Heart right ventricle (tissue), 2 donors: ENCODE results near the gene ARFGAP3.

DNA sequence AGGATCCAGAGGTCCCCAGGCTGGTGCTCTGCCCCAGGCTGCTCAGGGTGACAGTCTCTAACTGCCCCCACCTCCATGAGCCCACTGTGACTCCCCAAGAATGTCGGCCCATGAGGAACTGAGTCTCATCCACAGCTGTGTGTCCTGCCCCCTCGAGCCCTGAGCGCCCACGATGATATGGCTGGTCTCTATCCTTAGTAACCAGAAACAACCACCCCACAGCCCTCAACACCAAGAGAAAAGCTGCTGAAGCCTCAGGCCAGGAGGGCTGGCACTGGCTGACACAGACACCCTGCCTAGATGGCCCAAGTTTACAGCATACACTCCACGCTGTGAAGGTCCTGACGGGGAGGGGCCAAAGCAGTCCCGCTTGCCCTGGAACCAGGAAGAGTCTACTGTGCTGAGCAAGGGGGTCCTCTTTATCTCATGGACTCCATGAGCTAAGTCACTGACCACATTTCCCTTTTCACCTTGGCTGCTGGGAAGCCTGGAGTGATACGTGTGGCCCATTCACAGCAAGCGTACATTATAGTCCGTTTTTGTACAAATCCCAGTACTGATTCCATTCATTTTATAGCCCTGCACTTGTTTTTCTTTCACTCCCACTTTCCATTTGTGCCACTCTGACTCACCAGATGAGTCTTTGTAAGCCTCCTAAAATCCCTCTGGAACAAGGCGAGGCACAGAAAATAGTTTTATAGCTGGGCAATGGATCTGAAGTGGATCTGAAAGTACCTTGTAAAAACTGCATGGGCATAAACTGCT is 5.9 kb upstream of the POLDIP3 start:
- PRO-cap, 2 experiments: no peak in any of the 2 experiments

DNA sequence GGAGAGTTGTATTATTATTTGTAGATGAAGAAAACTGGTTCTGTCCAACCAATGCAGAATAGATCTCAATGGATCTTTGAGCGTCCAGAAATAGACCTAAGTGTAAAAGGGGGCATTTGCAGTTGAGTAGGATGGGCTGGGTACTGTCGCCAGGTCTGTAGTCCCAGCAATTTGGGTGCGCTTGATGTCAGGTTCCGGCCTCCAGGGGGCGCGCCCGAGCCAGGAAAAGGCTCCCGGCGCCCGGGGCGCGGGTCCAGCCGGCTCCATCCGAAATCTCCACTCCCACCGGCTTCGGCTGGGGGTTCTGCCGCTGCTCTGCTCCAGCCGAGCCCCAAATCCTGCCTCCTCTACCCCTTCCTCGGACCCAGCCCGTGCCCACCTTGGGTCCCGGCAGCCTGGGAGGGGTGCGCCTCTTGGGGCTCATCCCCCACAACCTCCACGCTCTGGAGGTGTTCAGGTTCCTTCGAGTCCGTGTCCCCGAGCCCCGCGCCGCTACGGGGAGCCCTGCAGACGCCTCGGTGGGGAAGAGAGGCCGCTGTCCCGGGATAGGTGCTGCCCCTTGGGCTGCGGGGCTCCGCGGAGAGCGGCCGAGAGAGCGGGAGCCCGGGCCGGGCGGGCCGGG is 12.9 kb upstream of the CYB5R3 start:
- PRO-cap, 2 experiments: peak in 2 of 2 experiments; most common plus-strand start position 152 of the sequence (in 2)

DNA sequence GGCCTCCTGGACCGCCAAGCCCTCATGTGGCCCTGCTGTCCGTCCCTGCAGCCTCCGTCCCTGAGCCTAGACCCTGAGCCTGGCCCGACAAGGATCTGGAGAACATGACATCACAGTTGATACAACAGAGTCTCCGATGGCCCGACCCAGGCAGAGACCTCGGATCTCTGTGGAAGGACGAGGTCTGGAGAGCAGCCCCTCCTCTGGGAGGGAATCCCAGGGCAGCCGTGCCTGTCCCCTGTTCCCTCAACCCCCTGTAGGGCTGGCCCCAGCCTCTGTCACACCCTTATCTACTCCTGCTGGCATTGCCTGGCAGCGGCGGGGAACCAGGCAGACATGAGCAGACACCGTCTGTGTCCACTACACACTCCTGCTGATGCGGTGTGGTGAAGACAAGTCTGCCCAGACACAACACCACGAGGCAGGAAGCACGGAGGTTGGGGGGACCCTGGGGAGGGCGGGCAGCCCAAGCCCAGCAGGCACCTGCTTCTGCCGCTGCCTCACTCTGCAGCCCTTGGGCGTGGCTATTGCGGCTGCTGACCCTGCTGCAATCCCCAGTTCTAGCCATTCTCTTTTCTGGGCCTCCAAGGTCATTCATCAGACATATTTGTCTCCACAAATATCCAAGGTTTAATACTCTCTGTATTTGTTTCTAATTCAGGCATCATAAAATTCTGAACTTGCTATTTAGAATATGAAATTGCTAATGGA is 52.5 kb upstream of the A4GALT start:
- PRO-cap, 2 experiments: peak in 1 of 2 experiments; most common plus-strand start position 305 of the sequence (in 1); most common minus-strand start position 256 of the sequence (in 1)

DNA sequence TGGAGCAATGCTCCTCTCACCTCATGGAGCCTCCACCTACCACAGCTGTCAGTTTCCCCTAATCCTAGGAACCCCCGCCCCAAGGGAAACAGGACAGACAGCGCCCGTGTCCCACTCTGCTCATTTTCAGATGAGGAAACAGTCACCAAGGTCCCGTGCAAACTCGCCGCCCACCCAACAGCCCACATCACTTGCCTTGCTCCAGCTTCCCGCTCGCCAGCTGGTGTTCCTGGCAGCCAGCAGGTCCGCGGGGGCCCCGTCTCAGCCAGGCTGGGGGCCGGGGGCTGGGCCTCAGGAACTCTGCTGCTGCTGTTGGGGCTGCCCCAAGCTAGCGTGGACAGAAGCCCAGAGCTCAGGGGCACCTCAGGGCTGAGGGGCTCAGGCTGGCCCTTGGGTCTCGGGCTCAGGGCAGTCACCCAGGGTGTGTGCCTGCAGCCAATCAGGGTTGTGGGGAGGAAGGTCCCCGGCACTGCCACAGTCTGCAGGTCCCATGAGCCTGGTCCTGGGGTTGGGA is 65.4 kb downstream of the ARFGAP3 start:
- PRO-cap, 2 experiments: no peak in any of the 2 experiments

DNA sequence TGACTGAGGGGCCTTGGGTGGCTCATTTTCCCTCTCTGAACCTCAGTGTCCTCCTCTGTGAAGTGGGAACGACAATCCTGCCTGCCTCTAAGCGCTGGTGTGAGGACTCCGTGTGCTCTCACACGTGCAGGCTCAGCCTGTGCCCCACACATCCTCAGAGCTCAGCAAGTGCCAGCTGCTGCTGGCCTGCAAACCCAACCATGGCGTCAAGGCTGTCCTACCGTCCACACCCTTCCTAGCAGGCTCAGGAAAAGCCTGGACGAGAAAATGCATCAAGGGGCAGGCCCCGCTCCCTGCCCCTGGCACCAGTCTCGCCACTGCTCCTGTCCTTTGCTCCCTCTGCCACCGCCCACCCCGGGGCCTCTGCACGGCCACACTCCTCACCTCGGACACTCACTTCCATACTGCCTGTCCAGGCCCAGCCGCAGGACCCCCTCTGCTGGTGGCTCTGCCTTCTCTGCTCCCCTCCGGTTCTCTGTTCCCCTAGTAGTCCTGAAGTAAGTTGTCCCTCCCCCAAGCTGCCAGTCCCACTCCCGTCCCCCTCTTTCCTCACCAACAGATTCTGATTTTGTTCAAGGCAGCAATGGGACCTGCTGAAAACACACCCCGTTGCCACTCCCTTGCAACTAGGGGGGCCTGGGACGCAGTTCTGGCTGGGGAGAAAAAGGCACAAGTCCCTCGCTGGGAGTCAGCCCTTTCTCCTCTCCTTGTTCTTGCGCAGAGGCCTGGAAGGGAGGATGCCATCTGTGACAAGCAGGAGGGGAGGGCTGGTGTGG is 62.3 kb downstream of the ARFGAP3 start:
- PRO-cap, 2 experiments: no peak in any of the 2 experiments

DNA sequence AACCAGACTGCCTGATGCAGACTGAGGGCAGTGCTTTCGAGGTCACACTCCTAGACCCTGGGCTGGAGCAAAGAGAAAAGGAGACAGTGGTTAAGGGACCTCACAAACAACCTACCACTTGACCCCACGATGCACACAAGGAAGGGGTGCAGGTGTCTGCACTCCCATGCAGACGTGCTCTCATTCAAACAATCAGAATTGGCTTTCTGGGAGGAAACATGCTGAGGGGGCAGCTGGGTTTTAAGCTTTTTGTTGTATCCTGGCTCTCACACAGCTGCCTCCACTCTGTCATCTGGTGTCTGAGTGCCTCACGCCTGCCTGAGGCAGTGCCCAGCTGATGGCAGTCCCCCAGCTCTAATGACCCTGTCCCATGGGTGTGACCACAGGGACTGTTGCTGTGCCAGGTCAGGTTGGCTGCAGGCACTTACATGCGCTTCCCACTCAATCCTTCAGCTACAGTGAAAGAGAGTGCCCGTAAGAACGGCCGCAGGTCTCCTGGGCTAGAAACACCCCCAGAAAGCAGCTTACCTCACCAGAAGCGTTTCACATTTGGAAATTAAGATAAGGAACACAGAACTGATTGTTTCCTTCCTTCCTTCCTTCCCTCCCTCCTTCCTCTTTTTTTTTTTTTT is 53.7 kb downstream of the ARFGAP3 start:
- PRO-cap, 2 experiments: peak in 2 of 2 experiments; most common plus-strand start position 452 of the sequence (in 1)

- PRO-cap, 2 experiments: peak in 2 of 2 experiments; most common plus-strand start chr22:42857447 (in 2); most common minus-strand start chr22:42856940 (in 1)
Observed at GRCh38 chr22:42856852-42857801, at the start of gene ARFGAP3. TSS of gene ARFGAP3 (minus strand) at chr22:42857273.

DNA sequence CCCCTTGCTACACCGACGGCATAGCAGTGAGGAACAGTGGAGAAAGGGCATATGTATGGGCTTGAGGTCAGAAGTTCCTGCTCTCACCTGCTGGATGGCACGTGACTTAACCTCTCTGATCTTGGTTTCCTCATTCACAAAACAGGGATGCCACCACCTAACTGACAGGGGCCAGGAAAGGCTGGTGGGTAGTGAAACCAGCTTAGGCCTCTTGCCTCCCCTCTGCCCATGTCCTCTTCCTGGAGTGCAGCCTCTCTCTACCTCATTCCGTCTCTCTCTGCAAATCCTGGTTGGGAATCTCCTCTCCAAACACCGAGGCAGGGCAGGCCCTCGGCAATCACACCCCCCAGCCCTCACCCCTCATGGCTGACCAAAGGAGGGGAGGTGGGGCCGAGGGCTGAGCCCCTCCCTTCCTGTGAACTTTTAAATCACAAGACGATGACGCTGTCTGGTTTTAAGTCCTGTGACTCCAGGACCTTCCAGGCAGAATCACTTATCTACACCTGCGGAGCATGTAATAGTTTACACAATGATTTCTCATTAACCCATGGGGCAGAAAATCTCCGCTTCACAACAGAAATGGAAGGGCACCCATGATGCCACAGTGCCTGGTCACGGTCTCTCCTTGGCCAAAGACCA is 30.3 kb upstream of the ARFGAP3 start:
- PRO-cap, 2 experiments: no peak in any of the 2 experiments

DNA sequence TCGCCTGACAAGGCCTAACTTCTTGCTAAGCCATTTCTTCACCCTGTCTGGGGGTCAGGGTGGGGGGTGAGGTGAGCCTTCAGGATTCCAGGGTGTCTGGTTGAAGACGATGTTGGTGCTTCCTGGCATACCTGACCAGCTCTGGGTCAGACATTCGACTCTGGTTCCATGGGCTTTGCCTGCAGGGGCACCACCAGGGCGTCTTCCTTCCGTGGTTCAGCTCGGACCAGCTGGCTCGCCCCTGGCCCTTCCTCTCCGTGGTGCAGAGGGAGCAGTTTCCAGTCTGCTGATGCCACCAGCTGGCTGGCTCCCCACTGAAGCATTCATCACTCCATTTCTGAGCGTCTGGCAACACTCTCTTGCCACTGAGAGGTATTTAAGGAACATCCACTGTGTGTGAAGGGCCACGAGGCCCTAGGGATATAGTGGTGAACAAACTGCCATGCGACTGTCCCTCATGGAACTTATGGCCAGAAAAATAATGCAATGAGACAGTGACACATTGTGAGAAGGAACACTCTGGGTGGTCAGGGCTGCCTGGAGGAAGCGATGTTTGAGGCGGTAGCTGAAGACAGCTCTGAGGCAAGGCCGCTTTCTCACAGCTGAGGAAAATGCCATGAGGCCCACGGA is 44.7 kb upstream of the ARFGAP3 start:
- PRO-cap, 2 experiments: peak in 1 of 2 experiments; most common minus-strand start position 243 of the sequence (in 1)

DNA sequence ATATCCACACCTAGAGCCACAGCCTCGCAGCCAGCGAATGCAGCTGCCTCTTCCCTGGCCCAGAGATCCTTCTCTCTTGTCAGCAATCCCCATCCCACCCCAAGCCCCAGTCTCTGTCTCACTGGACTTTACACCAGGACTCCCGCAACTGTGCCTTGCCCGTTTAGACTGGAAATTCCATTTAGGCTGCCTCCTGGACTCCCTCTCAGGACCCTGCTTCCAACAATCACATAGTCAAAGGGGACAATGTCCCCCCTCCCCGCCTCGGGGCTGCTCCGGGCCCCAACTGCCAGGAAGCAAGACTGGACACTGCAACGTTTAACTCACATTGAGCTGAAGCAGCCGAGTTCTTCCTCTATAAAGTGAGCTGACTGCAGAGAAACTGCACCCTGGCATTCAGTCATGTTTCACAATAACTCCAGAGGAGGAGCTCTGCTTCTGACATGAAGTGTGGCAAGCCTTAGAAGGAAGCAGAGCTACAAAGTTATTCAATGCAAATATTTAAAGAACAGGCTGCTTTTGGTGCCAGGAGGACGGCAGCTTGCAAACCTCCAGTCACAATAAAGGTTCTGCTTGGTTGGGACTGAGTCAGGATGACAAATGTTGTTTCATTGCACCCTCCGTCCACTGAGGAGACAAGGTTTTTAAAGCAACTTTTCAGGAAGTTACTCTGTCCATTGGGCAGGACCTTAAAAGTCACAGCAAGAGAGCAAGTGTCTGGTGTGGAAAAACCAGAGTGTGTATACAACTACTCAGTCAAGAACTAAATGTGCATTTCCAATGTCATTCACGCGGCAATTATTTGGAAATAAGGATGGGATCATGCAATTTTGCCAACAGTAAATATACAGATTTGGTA is 19.9 kb downstream of the PACSIN2 start:
- PRO-cap, 2 experiments: peak in 1 of 2 experiments; most common plus-strand start position 508 of the sequence (in 1); most common minus-strand start position 330 of the sequence (in 1)

DNA sequence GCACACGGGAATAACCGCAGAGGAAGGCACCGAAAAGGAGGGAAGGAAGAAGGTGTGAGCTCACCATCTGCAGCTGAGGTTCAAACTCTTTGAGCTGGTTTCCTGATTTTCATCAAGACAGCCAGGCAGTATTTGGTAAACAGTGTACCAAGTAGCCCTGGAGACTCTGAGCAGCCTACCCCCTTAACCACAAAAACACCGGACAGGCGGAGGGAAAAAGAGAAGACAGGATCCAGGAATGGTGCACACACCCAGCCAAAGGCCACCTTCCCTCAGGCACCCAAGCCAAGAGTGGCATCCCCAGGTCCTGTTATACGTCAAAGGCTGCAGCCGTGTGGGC is 1.3 kb downstream of the PACSIN2 start:
- PRO-cap, 2 experiments: no peak in any of the 2 experiments

GRCh38 chr22:43086196-43086659 is 3.0 kb downstream of the TTLL1 start:
- PRO-cap, 2 experiments: no peak in any of the 2 experiments

DNA sequence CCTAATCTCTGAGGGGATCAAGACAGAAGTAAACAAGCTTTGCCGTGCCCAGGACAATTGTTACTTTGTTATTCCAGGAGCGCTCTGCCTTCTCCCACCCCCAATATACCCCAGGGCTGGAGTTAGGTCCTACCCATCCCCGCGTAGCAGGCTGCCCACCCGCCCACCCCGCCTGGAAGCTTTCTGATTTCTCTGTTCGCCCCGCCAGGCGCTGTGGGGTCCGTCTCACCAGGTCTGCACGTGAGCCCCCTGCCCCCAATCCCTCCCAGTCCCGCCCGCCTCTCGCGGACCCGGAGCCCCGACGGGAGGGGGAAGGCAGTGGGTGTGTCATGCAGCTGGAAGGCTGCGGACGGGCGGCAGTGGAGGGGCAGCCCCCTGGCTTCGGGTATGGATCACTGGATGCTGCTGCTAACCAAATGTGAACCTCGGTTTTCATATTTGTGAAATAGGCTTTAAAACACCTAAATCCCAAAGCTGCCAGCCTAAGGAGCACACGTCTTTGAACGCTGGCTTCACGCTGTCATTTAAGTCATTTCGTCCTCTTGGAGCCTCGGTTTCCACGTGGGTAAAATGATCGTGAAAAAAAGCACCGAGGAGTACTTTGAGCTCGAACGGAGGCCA is 634 bp upstream of the BIK start:
- PRO-cap, 2 experiments: no peak in any of the 2 experiments

GRCh38 chr22:43118771-43119838 is 8.6 kb downstream of the BIK start:
- PRO-cap, 2 experiments: no peak in any of the 2 experiments

DNA sequence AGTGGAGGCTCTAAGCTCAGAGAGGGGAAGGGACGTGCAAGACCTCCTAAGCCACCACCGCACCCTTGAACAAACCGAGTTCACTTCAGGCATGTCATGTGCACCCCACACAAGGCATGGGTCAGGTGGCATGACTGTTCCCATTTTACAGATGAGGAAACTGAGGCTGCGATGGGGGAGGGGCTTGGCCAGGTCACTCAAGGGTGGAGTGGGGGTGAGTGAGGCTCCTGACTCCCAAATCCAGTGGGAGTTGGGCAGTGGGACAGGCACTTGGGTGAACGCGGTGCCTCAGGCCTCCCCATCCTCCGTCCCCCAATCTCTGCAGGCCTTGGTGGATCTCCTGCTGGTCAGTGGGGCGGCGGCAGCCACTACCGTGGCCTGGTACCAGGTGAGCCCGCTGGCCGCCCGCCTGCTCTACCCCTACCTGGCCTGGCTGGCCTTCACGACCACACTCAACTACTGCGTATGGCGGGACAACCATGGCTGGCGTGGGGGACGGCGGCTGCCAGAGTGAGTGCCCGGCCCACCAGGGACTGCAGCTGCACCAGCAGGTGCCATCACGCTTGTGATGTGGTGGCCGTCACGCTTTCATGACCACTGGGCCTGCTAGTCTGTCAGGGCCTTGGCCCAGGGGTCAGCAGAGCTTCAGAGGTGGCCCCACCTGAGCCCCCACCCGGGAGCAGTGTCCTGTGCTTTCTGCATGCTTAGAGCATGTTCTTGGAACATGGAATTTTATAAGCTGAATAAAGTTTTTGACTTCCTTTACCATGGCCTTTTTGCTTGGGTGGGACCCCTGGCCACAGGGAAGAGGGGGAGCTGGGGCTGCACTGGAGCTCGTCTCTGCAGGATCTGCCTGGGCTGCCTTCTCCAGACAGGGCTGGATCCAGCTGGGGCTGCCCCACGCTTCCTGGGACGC is 11.4 kb downstream of the TSPO start:
- PRO-cap, 2 experiments: no peak in any of the 2 experiments

DNA sequence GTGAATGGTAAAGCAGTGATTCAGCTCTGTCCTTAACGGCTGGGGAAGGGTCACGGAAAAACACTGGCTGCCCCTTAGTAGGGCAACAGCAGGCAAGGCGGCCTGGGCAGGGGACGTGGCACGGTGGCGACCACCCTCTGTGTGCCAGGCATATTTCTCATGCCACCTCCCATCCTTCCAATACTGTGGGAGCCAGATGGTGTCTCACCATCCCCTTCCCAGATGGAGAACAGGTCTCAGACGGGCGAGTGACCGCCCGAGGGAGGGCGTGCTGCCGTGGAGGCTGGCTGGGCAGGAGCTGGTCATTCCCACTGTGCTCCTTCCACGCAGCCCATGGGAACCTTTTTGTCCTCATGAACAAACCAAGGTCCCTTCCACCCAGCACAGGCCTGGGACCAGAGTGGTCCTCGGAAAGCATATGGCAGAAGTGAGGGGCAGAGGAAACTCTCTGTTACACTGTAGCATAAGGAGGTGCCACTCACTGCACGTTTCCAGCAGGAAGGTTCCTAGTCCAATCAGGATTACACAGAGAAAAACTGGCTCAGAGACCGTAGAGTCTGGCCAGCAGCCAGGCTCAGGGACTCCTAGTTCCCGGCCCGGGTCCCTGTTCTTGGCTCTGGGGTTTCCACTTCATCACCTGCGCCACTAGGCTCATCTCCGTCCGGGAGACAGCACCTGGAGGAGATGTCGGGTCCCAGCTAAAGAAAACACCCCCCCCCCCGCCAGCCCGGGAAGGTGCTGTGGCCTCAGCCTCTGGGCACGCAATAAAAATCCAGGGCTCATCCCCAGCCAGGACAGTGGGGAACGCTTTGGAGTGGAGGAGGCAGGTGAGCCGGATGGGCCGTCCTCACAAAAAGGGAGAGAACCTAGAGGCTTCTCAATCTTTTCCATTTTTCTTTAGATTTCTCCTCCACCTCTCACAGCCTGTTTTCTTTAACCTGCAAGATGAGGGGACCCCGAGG is 1.2 kb downstream of the TTLL12 start:
- PRO-cap, 2 experiments: no peak in any of the 2 experiments

- PRO-cap, 2 experiments: no peak in any of the 2 experiments
Observed at GRCh38 chr22:43213855-43214336, 27.0 kb upstream of the TTLL12 start.

DNA sequence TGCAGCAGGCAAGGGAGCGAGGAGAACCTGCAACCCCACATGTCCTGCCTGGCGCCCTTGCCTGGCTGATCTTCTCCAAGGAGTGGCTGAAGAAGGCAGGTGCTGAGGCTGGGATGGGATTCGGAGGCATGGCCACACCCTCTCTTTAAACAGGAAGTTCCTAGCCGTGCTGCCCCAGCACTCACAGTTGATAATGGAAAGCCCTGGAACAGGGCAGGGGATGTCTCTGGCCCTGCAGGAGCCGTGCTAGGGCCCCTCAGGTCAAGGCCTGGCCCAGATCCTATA is 65.0 kb downstream of the SCUBE1 start:
- PRO-cap, 2 experiments: no peak in any of the 2 experiments

DNA sequence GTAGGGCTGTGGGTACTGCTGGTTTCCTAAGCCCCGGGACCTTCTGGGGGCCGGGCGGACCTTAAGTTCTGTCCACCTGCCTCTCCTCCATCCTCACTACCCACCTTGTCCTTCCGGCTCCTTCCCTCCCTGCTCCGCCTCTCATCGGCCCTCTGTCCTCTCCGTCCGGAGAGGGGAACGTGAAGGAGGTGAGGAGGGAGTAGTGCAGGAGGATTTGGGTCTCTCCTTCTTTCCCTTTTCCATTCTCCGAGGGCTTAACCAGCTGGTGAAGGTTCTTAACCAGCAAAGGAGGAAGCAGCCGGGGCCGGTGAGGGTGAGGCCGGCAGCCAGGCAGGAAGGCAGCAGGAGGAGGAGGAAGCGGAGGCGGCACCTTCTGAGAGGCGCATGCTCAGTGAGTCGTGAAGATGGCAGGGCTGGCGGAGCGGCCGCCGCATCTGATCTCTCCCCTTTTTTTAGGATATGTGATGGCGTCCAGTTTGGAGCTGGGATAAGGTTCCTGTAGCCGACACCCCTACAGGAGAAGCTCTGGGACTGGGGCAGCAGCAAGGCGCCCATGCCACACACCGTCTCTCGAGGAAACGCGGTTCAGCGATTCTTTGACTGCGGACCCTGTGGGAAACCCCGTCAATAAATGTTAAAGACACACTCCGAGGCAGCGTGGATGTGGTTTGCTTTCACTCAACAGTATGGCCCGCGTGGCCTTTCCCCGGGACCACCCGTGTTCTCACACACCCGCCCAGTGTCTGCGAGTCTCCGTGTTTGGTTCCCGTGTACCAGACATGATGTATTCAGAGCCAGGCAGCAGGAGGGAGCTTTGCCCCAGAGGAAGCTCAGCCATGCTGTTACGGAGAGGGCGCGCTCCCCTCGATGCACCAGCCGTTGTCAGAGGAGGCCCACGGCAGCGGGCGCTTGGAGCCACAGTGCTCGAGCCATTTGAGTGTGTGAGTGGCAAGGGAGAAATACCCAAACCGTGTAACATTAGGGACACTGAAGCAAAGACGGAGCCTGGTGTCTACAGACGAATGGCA is 27.9 kb upstream of the PARVB start:
- PRO-cap, 2 experiments: peak in 2 of 2 experiments; most common plus-strand start position 391 of the sequence (in 1)

DNA sequence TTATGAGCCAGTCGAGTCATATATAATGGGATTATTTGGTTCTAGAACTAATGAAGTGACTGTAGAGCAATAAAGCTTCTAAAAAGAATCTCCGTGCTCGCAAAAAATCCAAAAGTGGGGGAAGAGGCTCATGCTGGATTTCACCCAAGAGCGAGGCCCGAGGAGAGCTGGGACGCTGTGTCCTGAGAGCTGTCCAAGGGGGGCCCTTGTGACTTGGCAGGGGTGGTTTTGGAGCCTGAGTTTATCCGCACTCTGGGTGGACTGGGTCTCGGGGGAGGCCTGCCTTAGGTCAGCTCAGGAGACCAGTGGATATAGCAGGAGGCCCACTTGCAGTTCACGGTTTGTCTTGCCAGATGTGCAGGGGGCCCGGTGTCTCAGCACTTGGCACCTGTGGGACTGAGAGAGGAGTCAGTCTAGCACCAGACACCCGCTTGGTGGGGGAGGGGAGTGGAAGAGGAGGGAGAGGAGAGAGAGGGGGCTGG is 33.2 kb downstream of the PARVB start:
- PRO-cap, 2 experiments: peak in 1 of 2 experiments; most common plus-strand start position 250 of the sequence (in 1)